ENCODE measurements around the genes OR6V1, OR2F2 and OR2A14.

GRCh38 chr7:142716571-142716972 lies 32.7 kb upstream of the PRSS1 start:
- PRO-cap, result no peak

DNA sequence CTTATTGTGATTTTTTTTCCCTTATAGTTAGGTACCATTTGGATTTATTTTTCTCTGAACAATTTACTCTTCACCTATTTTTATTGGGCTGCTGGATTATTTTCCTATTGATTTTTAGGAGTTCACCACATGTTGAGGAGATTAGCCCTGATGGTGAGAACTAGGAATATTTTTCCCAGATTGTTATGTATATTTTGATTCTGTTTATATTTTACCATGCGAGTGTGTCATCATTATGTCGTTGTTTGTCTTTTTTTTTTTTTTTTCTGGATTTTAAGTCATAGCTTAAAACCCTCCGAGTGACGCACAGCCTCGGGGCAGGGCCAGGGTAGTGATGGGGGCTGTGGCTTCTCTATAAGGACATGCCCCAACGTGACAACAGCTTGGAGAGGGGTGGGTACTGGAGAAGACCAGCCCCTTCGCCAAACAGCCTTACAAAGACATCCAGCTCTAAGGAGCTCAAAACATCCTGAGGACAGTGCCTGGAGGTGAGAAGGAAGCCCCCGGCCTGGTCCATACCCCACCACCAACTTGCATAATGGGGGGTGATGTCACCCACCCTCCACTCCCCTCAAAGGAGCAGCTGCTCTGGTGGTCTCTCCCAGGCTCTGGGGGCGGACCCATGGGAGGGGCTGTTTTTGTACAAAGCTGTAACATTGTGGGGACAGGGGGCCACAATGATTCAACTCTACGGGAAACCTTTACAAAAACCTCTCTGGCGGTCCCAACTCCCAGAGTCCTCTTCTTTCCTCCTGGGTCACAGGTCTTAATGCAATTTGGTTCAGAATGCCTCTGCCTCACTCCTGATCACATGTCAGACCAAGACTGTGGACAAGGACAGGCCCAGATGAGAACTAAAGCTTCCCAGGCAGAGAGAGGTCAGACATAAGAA lies 15.0 kb downstream of the PRSS2 start:
- PRO-cap, result no peak

- PRO-cap, result no peak
Measured at GRCh38 chr7:142804455-142805481, 34.0 kb downstream of the PRSS2 start.

GRCh38 chr7:143052110-143052538 lies at the start of gene OR6V1:
Gene OR6V1 (plus strand): TSS chr7:143052341.
- PRO-cap, result no peak

DNA sequence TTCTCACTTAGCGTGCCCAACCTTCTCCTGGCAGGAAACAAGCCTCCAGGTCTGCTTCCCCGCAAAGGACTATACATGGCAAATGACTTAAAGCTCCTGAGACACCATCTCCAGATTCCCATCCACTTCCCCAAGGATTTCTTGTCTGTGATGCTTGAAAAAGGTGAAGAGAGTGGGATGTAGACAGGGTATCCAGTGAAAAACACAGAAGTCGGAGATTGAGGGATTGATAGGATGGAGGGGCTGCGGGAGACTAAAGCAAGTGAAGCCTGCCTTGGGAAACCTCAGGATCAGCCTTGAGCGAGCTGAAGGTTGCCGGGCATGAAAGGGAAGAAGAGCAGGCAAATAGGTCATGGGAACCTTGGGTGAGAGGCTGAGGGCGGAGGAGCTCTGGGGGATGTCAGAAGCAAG lies 1.3 kb downstream of the GSTK1 start:
- PRO-cap, result no peak

- PRO-cap, result no peak
Measured at GRCh38 chr7:143289549-143289840, 1.3 kb downstream of the CASP2 start.

GRCh38 chr7:143331468-143331909 lies 15.6 kb downstream of the CLCN1 start:
- PRO-cap, result unidirectional peak, minus-strand start at chr7:143331604

GRCh38 chr7:143382581-143382724 lies 1.3 kb downstream of the ZYX start:
- PRO-cap, result no peak

- PRO-cap, result no peak
Measured at GRCh38 chr7:143389630-143390252, 8.6 kb downstream of the ZYX start.

DNA sequence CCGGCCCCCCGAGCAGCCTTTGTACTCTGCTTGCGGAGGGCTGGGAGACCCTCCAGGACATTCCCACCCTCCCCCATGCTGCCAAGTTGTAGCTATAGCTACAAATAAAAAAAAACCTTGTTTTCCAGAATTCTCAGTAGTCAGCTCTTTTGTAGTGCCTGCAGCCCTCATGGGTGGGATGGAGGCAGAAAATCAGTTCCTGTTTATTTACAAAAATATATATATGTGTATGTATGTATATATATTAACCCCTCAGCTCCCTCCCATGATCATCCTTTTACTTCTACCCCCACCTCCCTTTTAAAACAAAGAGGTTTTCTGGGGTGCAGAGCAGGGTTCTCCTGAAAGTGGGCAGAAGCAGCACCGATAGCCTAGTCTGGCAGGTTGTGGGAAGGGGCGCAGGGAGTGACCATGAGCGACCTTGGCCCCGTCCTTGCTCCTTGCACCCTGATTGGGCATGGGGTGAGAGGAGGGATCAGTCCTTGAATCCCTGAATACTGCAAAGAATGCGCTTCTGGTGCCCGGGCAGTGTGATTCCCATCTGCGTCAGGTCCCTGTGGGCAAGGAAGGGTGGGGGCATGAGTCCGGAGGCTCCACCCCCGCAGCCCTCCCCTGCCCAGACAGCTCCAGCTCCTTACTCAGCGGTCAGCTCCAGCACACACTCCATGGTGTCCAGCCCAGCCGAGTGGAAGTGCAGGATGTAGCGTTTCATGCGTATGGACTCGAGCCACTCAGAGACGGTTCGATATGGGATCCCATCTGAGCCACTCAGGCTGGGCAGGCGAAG lies 10.0 kb downstream of the ZYX start:
- PRO-cap, result unidirectional peak, plus-strand start at position 483 of the sequence

GRCh38 chr7:143407058-143408052 lies 1.3 kb downstream of the EPHA1 start:
- PRO-cap, result no peak

- PRO-cap, result no peak
Measured at GRCh38 chr7:143485003-143485406, 7.3 kb downstream of the TAS2R41 start.

DNA sequence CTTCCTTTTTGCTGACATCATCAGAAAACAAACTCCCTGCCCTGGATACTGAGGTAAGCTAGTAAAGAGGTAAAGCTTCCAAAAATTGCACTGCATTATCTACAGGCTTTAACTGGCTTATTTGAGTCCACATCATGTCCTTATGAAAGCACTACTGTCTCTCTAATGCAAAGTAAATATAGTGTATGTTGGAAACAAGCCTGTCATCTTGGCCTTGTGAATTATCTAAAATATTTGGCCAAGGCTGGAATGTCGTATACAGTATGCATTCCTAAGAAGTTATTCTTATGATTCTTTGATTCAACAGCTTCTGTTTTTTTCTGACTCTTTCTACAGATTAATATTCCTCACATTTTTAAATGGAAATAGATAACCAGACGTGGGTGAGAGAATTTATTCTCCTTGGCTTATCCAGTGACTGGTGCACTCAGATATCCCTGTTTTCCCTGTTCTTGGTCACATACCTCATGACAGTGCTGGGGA lies at the start of gene OR2F2:
Gene OR2F2 (plus strand): TSS at position 360 of the 483 bp plus-strand sequence.
- PRO-cap, result no peak

DNA sequence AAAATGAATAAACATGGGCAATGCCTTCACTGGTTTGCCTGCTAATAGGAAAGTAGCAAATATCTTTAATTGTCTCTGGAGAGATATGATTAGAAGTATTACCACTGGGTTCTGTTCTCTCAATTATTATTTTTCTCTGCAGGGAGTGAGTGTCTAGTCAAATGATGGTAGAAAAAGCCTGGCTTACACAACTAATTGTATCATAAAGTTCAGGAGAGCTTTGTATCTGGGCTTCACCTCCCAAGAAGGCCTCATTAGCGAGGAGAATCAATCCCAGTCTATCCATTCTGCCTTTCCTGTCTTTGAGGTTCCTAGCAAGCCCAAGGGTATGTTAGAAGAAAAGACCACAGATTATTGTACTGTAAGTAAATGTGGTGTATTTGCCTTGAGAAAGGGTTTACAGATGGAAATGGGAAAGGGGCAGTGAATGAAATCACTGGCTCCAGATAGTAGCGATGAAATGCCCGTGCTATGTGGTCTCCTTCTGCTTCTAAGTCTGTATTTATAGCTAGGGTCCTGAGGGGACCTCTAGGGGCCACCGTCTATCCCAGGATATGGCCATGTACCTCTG lies at the start of gene OR2A14:
Gene OR2A14 (plus strand): TSS at position 273 of the 571 bp plus-strand sequence.
- PRO-cap, result no peak

- PRO-cap, result no peak
Measured at GRCh38 chr7:144255466-144255856, 9.1 kb downstream of the OR2A7 start.

GRCh38 chr7:144812650-144813282 lies 23.1 kb downstream of the TPK1 start:
- PRO-cap, result no peak

DNA sequence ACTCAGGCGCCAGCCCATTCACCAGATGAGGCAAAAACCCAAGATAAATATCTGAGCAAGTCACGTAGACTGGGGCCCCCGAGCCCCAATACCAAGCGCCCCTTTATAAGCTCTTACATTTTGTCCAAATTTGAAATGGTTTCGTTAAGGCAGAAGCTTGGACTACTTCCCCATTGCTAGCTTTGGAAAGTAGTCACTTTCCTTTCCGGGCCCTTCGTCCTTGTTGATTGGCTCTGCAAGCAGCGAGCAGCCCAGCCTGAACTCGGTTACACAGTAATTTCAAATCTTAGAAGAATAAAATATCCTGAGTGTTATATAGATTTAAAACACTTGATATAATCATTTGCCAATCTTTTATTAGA lies 1.1 kb downstream of the TPK1 start:
- PRO-cap, result bidirectional peak, plus-strand start at position 217 of the sequence, minus-strand start at position 222 of the sequence

DNA sequence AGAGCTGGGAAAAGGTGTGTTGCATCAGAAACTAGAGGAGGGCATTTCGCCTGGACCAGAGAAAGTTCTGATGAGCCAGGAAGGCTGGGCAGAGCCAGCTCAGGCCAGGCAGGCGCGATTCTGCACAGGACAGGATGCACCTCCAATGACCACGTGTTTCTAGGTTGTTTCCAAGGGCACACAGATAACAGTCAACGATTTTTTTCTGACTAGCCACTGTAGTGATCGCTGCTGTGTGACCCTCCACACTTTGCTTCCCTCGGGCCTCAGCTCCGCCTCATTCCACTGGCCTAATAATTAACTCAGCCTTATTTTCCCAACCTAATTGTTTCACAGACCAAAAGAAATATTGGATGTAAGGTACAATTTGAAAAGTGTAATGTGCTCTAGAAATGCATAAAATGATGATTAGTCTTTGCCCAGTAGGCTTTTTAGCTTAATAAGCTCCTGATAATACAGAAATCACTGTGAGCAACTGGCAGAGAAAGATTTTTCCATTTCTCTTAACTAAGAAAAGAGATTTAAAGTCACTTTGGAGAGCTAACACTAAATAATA lies 291.1 kb upstream of the C7orf33 start:
- PRO-cap, result unidirectional peak, minus-strand start at position 268 of the sequence

DNA sequence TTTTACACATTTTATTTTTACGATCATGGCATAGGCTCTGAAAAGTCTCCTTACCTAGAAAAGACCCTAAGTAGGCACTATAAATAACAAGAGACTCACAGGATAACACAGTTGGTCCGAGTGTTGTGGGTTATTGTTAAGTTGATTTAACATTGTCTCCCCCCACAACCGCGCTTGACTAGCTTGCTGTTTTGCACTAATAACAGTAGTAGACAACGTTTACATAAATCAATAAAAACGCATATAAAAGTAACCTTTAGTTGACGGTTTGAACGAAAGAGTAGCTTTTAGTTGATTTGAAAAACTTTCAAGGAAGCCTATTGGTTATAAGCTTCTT lies 57.3 kb upstream of the EZH2 start:
- PRO-cap, result bidirectional peak, plus-strand start at position 155 of the sequence, minus-strand start outside the sequence

- PRO-cap, result no peak
Measured at GRCh38 chr7:149002802-149003253, 25.5 kb downstream of the PDIA4 start.

Data from Calu3 (cell line).